GM19239 (cell line): ENCODE data around the genes TMEM239, DNAAF9, CDC25B and AP5S1.

DNA sequence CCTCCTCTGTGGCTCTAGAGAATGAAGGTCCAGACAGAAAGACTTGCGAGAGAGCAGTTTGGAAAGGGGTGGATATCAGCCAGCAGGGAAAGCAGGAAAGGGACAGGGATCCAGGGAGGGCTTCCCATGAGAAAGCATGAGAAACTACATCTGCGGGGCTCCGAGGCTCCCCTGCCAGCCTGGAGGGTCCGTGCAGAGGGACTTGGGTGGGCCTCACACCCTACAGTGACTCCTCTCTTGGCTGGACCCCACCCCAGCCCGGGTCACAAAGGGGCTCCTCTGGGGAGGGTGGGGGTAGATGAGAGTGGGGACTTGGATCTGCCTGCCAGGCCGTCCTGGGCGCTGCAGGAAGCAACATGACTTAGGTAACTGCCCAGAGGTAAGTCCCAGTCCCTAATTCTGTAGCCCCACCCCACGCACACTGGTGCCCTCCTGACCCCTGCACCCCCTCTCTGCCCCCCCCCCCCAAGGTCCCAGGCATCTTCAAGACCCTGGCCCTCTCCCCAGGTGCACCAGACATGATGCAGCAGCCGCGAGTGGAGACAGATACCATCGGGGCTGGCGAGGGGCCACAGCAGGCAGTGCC lies at the start of gene TMEM239:
TSS of gene TMEM239 (plus strand) at position 328 of the 586 bp plus-strand sequence.
- RRBS = no CpG with 5 or more reads among the region's 12 CpGs

- RRBS = no CpG with 5 or more reads among the region's 6 CpGs
Measured at GRCh38 chr20:2929602-2930241, 56.4 kb downstream of the PTPRA start.

GRCh38 chr20:2993325-2994286 lies 49.8 kb upstream of the GNRH2 start:
- RRBS = no CpG with 5 or more reads among the region's 8 CpGs

DNA sequence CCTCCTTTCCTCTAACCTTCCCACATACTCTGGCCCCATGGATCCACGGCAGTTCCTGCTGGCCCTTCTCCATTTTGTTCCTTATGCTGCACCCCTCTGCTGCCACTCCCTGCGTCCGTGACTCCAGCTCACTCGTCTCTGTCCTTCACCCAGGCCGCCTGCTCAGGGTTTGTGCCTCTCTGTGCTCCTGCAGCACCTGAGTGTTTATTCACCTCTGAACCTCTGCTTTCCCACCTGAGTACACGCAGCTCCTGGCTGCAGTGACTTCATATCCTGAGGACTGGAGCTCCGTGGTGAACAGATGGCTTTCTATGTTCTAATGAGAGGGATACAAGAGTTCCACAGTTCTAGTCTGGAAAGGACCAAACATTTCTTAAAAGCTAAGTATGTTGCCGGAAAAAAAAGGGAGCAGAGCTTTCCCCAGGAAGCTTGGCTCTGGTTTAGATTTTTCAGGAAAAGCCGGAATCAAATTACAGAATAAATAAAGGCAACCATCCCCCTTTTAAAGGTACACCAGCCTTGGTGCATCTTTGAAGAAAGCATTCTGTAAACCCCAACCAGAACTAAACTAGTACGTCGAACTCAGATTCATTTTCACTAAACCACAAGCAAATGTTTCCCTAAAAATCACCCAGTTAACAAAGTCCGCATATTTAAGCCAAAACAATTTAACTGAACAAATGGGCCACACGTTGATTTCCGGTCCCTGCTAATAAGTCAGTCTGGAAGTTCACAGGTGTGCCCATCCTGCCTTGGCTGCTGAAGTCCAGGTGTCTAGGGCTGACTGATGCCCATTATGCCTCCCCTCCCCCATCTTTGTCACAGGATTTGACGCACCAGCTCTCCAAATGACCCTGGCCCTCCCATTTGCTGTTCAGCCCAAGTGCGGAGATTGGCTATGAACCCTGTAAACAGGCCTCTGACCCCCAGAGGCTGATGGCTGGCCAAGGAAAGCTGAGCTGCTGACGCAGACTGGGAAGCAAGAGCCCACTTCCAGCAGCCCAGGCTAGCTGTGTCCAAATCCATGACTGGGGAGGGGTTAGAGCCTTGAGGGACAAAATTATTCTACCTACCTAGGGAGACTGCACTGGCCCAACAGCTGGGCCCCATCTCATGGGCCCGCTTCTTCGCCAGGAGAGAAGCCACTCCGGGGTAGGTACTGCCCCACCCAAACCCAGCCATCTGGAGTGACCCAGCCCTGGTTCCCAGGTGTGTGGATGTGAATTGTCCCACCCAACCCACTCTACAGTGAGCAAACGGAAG lies 1.1 kb upstream of the GNRH2 start:
- RRBS = 100% methylated on average over 1 of the region's 21 CpGs

- RRBS = 2% methylated on average over 19 of the region's 60 CpGs
Measured at GRCh38 chr20:3046153-3046682, 366 bp downstream of the MRPS26 start.

DNA sequence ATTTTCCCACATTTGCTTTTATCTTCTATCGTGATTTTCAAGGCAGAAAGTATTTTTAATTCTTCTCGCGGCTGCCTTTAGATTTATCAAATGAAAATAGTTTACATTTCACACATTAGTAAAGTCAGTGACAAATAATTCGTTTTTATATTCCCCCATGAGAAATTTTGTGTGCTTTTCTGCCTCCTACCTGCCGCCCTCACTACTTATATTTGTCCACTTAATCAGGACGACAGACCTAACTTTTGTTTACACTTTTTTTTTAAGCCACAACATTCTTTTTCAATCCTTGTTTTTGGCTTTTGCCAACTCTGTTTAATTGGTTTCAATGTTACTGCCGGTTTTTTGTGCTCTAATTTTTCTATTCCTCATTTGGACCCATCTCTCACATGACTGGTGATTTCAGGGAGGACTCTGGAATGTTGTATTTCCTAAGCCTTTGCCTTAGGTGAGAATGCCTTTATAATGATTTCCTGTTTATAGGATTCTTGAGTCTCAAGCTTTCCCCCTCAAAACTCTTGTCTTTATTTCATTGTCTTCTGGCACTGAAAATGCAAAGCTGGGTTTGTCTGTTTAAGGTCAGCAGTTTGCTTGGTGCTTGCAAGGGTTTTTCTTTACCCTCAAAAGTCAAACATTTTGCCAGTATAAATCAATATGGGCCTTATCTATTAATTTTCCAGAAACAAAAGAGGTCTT lies 1.4 kb upstream of the LZTS3 start:
- RRBS = no CpG with 5 or more reads among the region's 7 CpGs

GRCh38 chr20:3223286-3223485 lies 13.9 kb downstream of the ITPA start:
- RRBS = 41% methylated on average over 1 of the region's 5 CpGs

DNA sequence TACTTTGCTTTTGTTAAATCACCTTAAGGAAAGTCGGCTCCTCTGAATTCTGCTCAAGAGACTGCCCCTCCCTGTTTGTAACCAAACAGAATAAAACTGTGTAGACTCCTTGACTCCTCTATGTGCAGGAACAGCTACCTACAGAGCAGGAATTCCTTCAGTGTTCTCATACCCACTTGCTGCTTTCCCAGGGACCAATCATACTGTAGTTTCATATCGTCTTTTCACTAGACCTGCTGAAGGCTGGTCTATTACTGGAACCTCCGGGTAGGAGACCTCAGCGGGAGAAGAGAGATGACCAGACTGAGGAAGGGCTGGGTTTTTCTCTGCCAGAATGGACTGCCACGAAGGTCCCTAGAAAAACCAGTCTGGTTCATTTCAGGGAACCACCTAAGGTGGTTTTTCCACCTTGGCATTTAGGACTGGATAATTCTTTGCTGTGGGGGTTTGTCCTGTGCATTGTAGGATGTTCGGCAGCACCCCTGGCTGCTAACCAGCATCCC lies 80.6 kb downstream of the DNAAF9 start:
- RRBS = no CpG with 5 or more reads among the region's 6 CpGs

DNA sequence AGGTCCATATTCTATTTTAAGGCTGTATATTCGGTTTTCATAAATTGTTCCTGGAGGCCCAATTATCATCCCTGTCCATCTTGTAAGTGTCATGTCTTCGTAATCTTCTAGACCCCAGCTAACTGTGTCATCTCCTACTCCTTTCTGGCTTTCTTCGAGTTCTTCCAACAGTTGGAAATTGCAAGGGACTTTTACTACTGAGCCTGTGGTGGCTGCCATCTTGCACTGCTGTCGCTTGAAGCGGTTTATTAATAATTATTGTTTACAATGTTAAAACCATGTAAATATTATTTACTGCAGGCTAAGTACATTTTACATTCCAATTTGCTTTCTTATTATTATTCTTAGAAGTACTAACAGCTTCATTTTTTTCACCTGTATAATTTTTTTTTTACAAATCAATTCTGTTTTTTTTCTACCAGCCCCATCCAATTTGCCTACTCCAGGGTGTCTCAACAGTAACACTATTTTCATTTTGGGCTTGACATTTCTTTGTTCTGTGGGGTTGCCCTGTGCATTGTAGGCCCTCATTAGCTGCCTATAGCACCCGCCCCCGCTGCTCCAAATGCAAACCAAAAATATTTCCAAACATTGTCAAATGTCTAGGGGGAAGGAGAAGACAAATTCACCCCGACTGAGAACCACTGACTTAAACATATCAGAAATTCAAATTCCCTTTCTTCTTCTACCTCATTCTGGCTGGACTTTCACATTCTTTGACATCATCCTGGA lies 45.2 kb downstream of the DNAAF9 start:
- RRBS = no CpG with 5 or more reads among the region's 8 CpGs

DNA sequence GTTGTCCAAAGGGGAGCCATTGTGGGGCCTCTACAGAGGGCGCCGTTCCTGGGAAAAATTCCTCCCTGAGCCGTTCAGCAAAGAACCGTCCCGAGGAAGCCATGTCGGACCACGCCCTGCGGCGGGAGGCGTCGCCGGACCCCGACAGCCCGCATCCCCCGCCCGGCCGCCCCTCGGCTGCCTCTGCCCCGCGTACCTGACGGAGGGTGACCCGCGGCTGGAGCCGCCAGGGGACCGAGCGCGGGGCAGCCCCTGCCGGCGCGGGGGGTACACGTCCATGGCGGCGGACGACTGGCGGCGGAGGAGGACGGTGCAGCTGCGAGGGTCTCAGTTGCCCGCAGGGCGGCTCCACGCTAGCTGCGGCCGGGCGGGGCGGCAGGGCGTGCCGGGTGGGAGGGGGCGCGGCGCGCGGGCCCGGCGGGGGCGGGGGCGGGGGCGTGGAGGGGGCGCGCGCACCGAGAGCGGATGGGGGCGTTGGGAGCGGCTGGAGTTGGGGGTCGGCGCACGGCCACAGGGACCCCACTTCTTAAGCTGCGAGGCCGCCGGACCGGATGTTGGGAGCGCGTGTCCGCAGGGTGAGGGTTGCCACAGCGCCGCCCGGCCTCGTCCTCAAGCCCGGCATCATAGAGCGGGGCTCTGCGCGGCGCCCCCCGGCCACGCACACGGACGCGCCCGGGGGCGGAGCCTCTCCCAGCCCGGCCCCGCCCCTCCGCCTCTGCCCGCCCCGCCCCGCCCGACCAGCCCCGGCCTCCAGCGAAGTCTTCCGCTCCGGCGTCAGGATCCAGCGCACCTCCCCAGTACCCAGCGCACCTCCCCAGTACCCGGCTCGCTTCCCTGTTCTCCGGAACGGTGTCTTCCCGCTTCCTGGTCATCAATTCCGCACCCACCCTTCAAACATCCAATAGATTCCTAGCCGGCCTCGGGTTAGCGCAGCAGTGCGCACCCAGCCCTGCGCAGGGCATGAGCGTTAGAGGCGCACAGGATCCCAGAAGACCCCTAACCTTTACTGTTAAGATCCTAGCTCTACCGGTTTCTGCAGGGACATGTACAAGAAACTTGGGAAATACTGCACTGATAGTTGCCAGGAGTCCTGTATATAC lies at the start of gene DNAAF9:
TSS of gene DNAAF9 (minus strand) at position 391 of the 1,100 bp plus-strand sequence.
- RRBS = 2% methylated on average over 32 of the region's 118 CpGs

DNA sequence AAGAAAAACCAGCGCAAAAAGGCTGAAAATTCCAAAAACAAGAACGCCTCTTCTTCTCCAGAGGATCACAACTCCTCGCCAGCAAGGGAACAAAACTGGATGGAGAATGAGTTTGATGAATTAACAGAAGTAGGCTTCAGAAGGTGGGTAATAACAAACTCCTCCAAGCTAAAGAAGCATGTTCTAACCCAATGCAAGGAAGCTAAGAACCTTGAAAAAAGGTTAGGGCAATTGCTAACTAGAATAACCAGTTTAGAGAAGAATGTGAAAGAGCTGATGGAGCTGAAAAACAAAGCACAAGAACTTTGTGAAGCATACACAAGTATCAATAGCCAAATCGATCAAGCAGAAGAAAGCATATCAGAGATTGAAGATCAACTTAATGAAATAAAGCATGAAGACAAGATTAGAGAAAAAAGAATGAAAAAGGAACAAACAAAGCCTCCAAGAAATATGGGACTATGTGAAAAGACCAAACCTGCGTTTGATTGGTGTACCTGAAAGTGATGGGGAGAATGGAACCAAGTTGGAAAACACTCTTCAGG lies 52.2 kb downstream of the ATRN start:
- RRBS = no CpG with 5 or more reads among the region's 5 CpGs

GRCh38 chr20:3686769-3687394 lies 5.1 kb upstream of the ADAM33 start:
- RRBS = no CpG with 5 or more reads among the region's 12 CpGs

GRCh38 chr20:3688157-3688759 lies 6.4 kb upstream of the ADAM33 start:
- RRBS = no CpG with 5 or more reads among the region's 5 CpGs

GRCh38 chr20:3796012-3797171 lies at the start of gene CDC25B:
Gene CDC25B (plus strand): TSS chr20:3796310.
- RRBS = 2% methylated on average over 29 of the region's 66 CpGs

GRCh38 chr20:3818203-3819243 lies 1.8 kb upstream of the AP5S1 start:
- RRBS = no CpG with 5 or more reads among the region's 10 CpGs

GRCh38 chr20:3820089-3821183 lies at the start of gene AP5S1:
Gene AP5S1 (plus strand): TSS chr20:3820547.
- RRBS = 2% methylated on average over 39 of the region's 100 CpGs

DNA sequence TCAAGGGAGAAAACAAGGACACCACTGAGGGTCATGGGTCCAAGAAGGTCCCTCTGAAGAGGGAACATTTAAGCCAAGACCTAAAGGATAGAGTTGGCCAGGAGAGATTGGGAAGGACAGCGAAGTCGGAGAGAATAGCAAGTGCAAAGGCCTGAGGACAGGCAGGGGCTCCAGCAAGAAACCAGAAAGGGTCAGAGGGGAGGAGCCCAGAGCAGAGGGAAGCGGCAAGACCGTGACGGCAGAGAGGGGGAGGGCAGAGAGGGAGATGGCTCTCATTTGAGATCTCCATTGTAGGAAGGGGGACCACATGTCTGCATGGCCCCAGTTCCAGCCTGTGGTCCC lies 2.8 kb downstream of the ADRA1D start:
- RRBS = no CpG with 5 or more reads among the region's 5 CpGs

GRCh38 chr20:4470065-4470535 lies 216.2 kb upstream of the PRNP start:
- RRBS = no CpG with 5 or more reads among the region's 3 CpGs

- RRBS = no CpG with 5 or more reads among the region's 13 CpGs
Measured at GRCh38 chr20:4811216-4812266, 11.9 kb downstream of the RASSF2 start.

- RRBS = no CpG with 5 or more reads among the region's 27 CpGs
Measured at GRCh38 chr20:4814604-4815428, 8.6 kb downstream of the RASSF2 start.